ENCODE data around the genes C2CD6 and CYP20A1.

GRCh38 chr2:201133444-201133846, 17.5 kb downstream of the CFLAR start:
- PRO-cap: no peak
- RAMPAGE, long total RNA: no peak
- RRBS: no CpG with 5 or more reads among the region's 9 CpGs

GRCh38 chr2:201169018-201169533, 13.9 kb upstream of the CASP10 start:
- PRO-cap: no peak
- RAMPAGE, long total RNA: no peak
- RRBS: no CpG with 5 or more reads among the region's 2 CpGs

GRCh38 chr2:201179804-201180432, 3.0 kb upstream of the CASP10 start:
- PRO-cap: no peak
- RAMPAGE, long total RNA: no peak
- RRBS: no CpG with 5 or more reads among the region's 7 CpGs

DNA sequence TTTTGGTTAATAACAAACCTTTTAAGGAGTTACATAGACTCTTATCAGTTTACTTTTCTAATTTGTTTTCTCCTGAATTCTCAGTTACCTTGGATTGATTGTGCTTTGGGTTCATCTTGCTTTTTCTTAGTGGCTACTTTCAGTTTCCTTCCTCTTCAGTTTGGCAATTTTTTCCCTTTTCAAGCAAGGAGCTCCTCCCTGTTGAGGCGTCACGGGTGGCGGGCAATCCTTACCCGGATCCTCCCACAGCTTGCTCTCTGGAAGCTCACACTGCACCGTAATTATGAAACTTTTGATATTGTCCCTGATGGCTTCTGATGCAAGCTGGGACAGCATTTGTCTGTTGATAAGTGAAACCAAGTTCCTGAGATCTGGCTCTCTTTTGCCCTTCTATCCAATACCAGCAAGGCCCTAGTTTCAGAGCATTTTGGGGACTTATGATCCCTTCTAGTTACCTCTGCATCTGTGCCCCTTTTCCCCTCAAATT, 20.8 kb upstream of the CASP8 start:
- PRO-cap: no peak
- RAMPAGE, long total RNA: no peak
- RRBS: no CpG with 5 or more reads among the region's 5 CpGs

DNA sequence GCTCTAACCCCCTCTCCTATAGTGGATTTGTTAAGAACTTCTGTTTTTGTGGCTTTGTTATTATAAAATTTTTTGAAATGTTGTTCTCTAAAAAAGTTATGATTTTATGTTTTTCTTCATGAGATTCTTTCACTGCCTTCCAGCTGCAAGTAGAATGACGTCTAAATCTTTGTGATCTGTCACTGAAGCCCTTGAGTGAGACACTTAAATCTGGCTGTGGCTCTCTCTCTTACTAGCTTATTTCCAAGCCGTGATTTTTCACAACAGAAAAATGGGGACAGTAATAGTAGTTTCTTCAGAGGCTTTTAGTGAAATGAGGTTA, 1.6 kb downstream of the CASP8 start:
- PRO-cap: no peak
- RAMPAGE, long total RNA: no peak
- RRBS: no CpG with 5 or more reads among the region's 2 CpGs

DNA sequence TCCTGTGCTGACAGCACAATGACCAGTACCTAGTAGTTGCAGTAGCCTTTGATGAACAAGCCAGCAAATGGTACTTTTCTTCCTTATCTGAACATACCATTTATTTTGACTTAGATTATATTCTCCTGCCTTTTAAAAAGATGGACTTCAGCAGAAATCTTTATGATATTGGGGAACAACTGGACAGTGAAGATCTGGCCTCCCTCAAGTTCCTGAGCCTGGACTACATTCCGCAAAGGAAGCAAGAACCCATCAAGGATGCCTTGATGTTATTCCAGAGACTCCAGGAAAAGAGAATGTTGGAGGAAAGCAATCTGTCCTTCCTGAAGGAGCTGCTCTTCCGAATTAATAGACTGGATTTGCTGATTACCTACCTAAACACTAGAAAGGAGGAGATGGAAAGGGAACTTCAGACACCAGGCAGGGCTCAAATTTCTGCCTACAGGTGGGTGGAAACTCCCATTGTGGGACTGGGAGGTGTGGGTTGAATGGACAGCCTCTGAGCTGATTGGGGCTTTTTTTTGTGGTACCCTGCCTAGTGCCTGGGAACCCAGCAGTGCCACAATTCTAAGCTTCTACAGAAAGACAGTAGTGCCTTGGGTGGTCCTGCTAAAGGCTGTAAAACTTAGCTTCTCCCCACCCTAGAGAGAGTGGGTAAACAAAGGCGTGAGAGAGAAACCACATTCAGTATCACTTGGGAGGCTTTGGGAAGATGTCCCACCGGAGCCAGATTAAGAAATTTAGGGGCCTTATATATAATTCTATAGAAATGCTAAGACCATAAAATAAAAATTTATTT, 6.2 kb downstream of the CASP8 start:
- PRO-cap: no peak
- RAMPAGE, long total RNA: no peak
- RRBS: no CpG with 5 or more reads among the region's 4 CpGs

DNA sequence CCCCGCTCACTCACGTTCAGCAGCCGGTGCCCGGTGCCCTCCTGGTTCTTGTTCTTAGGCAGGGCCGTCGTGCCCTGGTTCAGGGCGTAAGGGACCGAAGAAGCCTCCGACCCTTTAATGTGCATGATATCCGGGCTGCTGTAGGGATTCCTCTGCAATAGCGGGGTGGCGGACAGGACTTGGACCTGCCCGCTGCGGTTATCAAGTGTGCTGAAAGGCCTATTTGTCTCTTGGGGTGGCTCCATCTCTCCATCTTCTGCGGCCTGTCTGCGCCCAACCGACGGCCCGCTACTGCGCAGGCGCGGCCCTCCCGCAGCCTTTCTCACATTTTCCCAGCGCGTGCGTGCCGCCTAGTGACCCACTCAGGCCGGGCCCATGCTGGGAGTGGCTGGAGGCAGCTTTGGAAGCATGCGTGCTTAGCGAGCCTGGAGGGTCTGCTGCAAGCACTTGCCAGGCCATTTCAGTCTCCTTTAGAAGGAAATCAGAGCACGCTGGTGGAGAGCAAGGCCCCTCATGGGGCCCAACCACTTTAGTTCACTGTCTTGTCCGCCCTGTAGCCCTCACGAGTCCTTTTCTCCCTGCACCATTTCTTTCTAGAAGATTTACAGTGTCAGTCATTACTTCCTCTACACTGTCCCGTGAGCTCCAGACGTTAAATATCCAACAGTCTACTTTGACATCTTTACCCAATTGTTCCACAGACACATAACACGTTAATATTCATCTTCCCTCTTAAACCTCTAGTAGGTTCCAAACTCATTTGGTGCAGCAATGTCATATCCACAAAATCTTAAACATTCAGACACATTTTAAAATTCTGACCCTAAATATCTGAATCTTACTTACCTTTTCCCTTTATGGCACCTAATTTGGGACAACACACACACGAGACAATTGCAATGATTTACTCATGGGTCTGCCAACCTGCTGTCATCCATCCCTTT, at the start of gene C2CD6:
Gene C2CD6, minus strand, starts transcription at position 293 of the 944 bp plus-strand sequence.
- PRO-cap: no peak
- RAMPAGE, long total RNA: no peak
- RRBS: 65% methylated on average over 4 of the region's 37 CpGs

GRCh38 chr2:201765789-201766164, 15.0 kb downstream of the ALS2 start:
- PRO-cap: no peak
- RAMPAGE, long total RNA: no peak

DNA sequence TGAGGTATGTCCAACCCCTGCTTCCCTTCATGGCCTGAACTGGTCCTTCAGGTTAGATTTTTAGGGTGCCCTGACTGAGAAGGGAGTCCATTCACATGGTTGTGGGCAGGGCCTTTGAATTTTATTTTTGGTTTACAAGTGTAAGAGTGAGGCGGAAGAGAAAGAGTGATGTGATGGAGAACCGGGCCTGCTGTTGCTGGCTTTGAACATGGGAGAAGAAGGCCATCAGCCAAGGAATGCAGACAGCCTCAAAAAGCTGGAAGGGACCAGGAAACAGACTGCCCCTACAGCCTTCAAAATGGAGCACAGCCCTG, 105.0 kb downstream of the CDK15 start:
- PRO-cap: no peak
- RAMPAGE, long total RNA: no peak
- RRBS: no CpG with 5 or more reads among the region's 2 CpGs

DNA sequence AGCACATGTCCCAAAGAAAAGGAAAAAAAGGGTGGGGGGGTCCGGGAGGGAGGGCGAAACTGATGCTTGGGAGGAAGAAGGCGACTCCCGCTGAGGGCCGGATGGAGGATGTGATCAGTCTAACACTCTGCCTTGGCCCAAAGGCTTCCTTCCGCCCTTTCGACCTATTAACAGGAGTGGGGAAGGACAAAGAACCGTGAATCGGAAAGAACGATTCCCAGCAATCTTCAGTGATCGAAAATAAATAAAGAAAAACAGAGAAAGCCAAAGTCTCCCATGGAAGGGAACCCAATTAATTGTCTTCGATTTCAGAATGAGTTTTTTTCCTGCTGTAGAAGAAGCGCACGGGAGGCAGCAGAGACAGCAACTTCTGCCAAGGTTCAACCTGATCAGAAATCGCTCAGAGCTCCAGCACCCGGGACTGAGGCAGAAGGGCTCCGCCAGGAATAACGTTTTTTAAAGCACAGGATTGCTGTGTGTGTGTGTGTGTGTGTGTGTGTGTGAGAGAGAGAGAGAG, 1.6 kb upstream of the FZD7 start:
- PRO-cap: no peak
- RAMPAGE, long total RNA: no peak
- RRBS: 13% methylated on average over 5 of the region's 18 CpGs

- PRO-cap: no peak
- RAMPAGE, long total RNA: no peak
- RRBS: 3% methylated on average over 50 of the region's 129 CpGs
Observed at GRCh38 chr2:202034363-202035476, 1.1 kb downstream of the FZD7 start.

- PRO-cap: no peak
- RAMPAGE, long total RNA: no peak
- RRBS: no CpG with 5 or more reads among the region's 10 CpGs
Observed at GRCh38 chr2:202091182-202092090, 18.4 kb downstream of the KIAA2012 start.

DNA sequence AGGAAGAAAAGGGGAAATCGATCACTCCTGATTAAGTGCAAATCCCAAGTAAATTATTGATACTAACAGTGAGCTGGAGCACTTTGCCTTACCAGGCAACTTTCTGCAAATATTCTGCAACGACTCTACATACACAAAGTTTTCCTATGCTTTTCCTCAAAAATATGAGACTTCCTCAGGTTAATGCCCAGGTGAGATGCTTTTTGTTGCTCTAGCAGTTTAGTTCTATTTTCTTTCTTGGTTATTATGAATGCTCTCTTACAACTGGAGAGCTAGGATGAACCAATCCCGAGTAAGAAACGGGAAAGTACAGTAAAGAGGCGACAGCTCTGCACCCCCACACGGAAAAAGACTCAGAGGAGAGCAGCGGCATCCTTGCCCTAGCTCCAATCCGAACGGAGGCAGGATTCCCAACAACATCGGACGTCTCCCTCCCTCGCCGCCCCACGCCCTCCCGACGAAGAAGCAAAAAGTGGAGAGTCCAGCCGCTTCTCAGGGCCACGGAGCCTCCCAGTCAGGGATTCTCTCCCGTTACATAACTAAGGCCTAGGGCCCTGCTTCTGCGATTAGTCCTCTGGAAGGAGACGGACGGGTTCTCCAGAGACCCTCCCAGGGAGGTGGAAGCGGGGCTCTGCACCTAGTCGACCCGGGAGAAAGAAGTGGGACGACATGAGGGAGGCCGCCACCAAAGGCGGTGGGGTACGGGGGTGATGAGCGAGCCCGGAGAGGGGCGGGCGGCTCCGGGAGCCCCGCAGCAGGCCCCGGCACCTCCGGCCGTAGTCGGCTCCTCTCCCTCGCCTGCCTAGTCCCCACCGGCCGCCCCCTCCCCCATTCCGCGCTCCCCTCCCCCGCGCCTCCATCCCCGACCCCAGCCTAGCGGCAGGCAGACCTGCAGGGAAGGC, 645 bp downstream of the SUMO1 start:
- PRO-cap: no peak
- RAMPAGE, long total RNA: no peak
- RRBS: 1% methylated on average over 7 of the region's 48 CpGs

- PRO-cap: no peak
- RAMPAGE, long total RNA: no peak
- RRBS: no CpG with 5 or more reads among the region's 4 CpGs
Observed at GRCh38 chr2:202312135-202312477, 46.5 kb downstream of the NOP58 start.

GRCh38 chr2:203040835-203041265, 26.2 kb downstream of the NBEAL1 start:
- PRO-cap: no peak
- RAMPAGE, long total RNA: no peak
- RRBS: no CpG with 5 or more reads among the region's 3 CpGs

DNA sequence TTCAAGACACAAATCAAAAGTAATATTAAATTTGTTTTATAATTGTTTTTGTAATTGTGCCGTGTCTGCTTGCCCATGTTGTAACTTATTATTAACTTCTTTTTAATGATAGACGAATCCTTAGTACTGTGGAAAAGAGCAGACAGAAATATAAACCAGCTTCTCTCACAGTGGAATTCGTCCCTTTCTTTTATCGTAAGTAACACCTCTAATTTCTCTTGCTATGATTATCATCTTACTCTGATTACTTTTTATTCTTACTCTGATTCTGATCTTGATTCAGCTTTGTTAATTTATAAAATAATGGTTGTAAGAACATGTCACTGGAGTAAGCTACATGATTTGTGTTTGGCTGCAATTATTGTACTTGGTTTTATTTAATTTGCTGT, 53.6 kb downstream of the NBEAL1 start:
- PRO-cap: no peak
- RAMPAGE, long total RNA: no peak
- RRBS: no CpG with 5 or more reads among the region's 4 CpGs

- PRO-cap: bidirectional peak, plus-strand start at chr2:203239030, minus-strand start at chr2:203238763; bidirectional peak, plus-strand start at chr2:203239351, minus-strand start at chr2:203239237
- RAMPAGE, long total RNA: start-site peak on the plus strand at chr2:203238974-203239021, 515 and 69 reads in 2 replicates; start-site peak on the minus strand at chr2:203239237-203239297, 30 and 5 reads in 2 replicates
- RRBS: under 1% methylated on average over 43 of the region's 94 CpGs
Observed at GRCh38 chr2:203238431-203239461, at the start of gene CYP20A1. Gene CYP20A1, plus strand, starts transcription at chr2:203239018.

DNA sequence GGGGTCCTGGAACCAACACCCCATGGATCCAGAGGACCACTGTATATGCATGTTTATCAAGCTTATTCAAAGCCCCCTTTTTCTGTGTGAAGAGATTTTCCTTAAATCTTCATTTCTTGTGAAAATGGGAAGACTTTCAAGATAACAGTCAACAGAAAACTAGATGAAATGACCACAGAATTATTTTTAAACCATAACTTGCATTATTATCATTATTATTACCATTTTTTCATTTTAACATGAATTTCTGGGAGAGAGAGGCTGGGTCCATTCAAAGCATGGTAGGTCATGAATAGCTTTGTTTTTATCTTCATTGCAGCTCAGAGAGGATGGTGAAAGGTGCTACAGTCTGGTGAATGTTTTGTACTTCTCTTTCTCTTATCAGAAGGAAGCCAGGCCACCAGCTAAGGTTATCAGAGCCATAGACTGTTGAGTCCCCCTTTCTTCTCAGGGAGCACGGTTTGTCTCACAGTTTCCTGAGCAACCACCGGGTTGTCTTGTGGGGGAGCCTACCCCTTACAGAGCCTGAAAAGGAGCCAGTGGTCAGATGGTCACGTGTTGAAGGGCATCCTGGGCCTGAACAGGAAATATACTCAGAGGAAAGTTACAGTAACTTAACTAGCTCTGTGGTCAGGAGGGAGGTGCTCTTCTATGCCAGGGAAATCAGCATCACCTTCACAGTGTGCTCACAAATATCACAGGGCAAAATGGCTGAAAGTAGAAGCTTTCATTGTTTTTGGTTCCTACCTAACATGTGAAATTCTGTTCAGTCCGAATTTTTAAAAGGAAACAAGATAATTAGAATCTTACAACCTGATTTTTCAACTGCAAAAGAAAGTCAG, 11.5 kb downstream of the CD28 start:
- PRO-cap: no peak
- RAMPAGE, long total RNA: no peak
- RRBS: no CpG with 5 or more reads among the region's 4 CpGs

DNA sequence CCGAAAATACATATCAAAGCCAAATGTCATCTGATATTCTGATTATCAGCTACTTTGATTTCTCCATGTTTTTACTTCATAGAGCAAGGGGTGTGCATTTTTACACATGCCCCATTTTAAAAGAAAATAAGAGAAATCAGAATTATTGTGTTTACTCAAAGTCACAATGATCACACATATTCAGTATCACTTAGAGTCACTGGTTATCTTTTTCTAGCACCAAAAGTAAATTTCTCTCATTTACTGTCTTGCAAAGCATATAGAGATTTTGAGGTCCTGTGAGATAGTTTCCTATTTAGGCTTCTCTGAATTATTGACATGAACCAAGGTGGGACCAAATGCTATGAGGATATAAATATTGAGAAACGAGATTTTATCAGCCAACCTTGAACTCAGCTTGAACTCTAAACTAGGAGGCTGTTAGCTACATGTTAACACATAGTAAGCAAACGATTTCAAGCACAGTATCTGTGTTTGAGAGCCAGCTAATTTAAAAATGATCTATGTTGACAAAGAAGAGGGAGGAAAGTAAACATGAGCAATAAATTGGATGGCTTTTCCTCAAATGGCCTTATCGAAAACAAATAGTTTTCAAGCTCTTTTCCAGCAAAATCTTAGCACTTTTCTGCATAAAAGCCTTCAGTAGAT, 14.4 kb downstream of the CD28 start:
- PRO-cap: no peak
- RAMPAGE, long total RNA: no peak
- RRBS: no CpG with 5 or more reads among the region's 4 CpGs

DNA sequence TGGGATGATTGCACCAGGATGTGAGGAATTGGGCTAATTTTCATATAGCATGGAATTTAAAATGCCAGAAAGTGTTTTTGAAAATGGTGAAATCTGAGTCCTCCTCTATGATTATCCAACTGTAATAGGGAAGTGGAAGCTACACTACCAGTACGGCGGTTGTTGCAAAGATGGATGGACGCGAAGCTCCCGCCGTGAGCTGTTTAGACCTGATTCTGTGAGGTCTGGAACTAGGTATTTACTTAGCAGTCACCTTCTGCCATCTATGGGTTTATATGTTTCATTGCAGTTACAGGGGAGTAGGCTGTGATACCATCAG, 52.4 kb upstream of the CTLA4 start:
- PRO-cap: no peak
- RAMPAGE, long total RNA: no peak
- RRBS: no CpG with 5 or more reads among the region's 6 CpGs

Data from lung (tissue), 4 donors.